Subcutaneous preadipocyte (primary cell): ENCODE measurements around a stretch of chr16.

- CAGE, long polyA plus RNA = no peak
Measured at GRCh38 chr16:70450238-70450557, 4.2 kb upstream of the FCSK start.

GRCh38 chr16:70526379-70527078 lies 2.9 kb downstream of the SF3B3 start:
- CAGE, long polyA plus RNA = no peak

DNA sequence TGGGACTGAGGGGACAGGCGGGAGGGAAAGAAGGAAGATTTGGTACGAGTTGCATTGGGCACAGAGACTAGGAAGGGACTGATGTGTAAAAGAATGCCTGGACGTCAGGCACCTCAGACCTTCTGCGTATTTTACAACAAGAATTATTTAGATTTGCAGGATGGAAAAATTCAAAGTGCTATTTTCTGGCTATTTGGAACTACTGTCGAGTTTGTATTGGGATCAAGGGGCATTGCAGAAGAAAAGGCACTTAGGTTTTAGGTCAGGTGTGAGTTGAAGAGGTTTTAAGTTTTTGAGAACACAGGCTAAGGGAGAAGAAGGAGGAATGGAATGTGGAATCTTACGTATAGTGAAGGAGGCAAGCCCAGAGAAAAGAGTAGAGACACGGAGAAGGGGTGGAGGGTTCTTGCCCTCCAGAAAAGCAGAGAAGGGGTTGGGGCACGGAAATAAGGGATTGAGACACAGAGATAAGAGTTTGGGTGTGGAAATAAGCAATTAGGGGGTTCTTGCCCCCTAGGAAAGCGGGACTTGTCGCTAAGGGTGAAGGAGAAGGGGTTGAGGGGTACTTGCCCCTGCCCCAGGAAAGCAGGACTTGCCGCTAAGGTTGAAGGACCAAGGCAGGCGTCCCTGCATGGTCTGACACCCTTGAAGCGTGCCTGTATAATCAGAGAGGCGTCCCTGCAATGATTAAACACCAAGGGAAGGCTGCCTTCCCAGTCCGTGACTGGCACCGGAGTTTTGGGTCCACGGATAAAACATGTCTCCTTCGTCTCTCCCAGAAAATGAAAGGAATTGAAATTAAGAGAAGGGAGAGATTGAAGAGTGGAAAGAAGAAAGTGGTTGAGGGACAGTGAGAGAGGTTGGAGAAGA lies 25.5 kb upstream of the IL34 start:
- CAGE, long polyA plus RNA = no peak

DNA sequence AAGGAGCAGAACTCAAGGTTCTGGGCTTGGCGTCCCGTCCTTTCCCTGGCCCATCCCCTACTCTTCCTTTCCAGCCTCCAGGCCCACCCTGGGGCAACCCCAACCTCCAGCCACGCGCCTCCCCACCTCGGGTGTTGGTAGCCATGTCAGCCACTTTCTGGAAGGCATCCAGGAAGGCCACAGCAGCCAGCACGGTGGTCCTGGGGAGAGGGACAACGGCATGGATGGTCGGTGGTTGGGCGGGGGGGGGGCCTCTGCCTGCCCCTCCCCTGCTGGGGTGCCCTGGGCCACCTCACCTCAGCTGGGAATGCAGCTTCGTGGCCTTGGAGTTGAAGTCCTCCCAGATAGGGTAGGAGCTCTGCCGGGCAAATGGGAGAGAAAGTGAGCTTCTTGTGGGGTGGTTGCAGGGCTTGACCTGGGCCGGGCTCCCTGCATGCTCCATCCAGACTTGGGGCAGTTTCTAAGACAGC lies 5.2 kb downstream of the MTSS2 start:
- CAGE, long polyA plus RNA = no peak

- CAGE, long polyA plus RNA = no peak
Measured at GRCh38 chr16:70701319-70701688, 15.5 kb upstream of the MTSS2 start.

GRCh38 chr16:70714579-70715053 lies 28.8 kb upstream of the MTSS2 start:
- CAGE, long polyA plus RNA = no peak

DNA sequence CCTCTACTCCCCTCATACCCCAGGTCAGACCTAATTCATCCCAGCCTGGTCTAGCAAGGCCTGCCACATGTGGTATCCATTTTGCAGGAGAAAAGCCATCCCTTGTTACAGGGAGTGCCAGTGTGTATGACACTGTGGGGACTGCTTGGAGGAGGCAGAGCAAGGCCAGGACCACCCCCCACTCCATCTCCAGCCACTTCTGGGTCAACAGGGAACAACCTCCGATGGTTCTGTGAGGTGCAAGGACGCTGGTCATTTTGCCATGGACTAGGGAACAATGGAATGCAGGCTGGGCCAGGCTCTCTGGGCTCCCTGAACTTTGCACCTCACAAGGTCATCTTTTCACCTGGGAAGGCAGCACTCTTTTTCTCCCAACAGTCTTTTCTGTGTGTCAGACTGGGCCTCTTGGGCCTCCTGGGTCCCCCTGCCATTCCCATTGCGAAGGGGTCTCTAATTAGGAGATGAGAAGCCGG lies 38.3 kb upstream of the MTSS2 start:
- CAGE, long polyA plus RNA = no peak

DNA sequence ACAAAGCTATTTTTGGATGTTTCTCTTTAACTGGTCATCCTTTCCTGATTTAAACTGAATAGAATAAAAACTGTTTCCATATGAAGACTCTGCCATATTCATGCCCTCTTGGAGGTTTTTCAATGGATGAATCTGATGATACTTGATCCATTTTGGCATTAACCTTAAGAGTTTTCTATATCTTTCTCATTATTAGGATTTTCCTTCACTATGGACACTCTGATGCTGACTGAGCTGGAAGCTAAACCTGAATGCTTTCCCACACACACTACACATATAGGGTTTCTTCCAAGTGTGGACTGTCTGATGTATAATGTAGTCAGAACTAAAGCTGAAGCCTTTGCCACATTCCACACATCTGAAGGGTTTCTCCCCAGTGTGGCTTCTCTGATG lies 6.0 kb upstream of the TLE7 start:
- CAGE, long polyA plus RNA = no peak

DNA sequence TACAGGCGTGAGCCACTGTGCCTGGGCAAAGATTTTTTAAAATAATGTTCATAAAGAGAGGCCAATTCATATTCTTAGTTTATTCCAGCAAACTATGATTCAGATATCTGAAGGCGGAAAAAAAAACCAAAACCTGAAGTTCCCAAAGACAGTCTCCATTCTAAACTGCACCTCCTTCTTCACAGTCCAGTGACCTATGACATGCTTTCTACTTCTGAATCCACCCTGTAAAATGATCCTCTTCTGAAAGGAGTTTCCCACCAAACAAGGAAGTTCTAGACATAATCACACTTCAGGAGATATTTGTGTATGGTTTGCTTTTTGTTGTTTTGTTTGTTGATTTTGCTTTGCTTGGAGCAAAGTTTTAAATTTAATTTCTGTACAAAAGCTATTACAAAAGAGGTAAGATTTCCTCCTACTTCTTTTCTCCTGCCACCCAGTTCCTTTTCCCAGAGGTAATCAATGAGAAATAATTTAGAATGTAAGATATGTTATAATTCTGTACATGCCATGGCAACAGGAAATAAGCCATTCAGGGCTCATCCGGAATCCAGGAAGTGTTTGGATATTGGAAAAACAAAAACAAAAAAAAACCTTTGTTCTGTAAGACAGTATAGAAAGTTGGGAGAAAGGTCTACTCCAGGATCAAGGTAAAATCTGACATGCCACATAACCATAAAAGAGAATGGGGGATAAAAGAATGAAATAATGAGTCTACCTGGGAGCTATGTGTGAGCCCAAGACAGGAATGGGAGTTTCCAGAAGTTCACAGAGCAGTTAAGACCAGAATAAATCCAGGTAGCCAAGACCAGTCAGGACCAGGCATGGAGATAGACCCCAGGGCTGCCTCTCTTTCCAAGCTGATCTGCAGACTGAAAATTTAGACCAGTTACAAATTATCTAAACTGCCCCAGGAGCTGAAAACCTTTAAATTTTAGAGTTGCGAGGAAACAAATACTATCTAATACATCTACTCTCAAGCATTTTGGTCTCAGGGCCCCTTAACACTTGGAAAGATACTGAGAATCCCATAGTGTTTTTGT lies 12.6 kb upstream of the CHST4 start:
- CAGE, long polyA plus RNA = no peak

DNA sequence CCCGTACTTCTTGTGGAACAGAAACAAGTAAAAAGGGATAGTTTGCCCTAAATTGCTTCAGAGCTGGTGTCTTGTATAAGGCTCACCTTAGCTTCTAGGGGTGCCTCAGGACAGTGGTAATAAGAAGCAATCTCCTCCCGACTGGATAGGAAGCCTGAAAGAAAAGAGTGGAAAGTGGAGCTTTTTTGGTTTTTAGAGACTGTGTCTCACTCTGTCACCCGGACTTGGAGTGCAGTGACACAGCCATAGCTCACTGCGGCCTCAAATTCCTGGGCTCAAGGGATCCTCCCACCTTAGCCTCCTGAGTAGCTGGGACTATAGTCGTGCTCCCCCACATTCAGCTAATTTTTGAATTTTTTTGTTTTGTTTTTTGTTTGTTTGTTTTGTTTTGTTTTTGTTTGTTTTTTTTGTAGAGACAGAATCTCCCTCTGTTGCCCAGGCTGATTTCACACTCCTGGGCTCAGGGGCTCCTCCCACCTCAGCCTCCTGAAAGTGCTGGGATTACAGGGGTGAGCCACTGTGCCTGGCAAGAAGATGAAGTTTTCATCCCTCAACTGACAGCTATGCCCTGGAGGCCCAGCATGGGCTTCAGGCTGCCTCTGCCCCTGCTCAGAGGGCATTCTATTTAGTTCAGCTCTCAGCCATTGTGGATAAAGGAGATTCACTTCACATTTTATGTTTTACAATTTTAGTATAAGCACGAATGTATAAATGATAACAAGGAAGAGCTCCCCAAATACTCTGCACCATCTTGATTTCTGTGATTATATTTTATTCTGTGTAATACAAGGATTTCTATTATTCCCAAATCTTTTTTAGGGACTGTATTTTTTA lies 3.2 kb downstream of the TAT start:
- CAGE, long polyA plus RNA = no peak

DNA sequence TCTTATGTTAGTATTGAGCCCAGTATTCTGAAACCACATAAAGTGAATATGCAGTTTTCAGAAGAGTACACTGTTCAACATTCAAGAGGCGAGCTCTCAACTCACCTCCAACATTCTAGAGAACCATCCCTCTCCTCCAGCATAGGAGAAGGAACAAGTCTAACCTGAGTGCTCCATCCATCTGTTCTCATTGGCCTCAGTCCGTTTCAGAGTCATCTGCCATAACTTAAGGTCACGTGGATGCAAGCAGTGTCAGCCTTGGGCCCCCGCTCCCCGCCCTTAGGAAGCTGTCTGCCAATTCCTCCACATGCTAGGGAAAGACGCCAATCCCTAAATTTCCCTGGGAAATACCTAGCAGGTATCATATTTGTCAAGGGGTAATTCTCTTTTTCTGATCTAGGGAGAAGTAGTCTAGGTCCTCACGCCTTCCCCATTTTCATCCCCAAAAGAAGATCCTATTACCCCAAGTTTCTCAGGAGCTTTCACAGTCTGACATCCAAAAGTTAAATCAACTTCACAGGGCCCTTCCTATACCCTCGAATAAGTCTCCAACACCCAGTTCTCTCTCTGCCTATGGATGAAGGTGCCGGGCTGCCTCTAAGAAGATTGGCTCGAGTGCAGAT lies 21.5 kb downstream of the MARVELD3 start:
- CAGE, long polyA plus RNA = no peak

- CAGE, long polyA plus RNA = no peak
Measured at GRCh38 chr16:71729232-71730018, 4.9 kb upstream of the PHLPP2 start.

DNA sequence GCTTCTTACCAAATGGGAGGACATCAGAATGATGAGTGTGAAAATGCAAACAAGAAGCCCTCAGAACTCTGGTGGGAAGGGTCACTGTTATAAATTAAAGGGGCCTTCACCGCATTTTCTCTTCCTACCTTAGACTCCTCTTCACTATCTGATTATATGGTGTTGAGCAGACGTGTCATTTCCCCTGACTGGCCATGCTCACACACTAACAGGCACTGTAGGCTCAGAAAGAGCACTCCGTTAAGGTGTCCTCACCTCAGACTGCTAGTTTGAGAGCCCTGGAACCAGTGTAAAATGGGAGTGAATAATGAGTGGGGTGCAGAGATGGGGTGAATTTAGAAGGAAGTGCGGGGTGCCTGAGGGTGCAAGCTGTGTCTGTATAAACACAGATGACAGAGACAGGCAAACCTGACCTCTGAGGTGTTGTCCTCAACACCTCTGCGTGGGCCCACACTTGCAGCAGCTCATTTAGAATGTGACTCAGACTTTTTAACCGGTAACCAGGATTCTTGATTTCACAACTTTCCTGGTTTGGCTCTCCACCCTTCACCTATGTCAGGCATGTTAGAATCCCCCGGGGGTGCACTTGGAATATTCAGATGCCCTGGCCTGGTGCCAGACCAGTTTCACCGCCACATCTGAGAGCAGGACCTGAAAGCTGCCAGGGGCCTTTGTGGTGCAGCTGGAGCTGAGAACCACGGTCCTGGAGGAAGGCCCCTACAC lies 4.6 kb downstream of the DHODH start:
- CAGE, long polyA plus RNA = no peak

- CAGE, long polyA plus RNA = no peak
Measured at GRCh38 chr16:72042831-72043443, 11.4 kb upstream of the HP start.

DNA sequence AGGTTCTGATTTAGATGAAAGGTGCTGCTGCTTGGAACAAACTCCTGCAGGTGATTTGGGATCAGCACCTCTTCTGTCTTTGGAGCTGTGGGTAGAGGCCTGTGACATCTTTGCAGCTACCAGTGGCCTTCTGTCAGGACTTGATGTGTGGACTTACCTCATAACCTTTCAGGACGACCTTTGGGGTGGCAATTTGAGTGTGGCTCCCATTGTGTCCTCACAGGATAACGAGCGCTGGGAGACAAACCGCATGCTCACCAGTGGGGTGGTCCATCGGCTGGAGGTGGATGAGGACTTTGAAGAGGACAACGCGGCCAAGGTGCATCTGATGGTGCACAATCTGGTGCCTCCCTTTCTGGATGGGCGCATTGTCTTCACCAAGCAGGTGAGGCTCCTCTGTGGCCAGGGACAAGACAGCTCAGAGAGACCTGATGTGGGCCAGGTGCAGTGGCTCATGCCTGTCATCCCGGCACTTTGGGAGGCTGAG lies 6.6 kb downstream of the DHX38 start:
- CAGE, long polyA plus RNA = no peak

DNA sequence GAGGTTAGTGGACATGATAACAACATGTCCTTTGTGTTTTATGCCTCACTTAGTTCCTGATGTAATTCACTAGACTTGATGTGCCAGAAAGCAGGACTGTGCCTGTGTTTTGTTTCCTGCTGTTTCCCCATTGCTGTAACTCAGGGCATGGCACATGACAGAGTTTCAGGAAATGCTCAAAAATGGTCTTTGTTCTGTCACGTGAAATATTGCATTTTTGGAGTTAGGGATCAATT lies 32.7 kb downstream of the DHX38 start:
- CAGE, long polyA plus RNA = no peak

- CAGE, long polyA plus RNA = no peak
Measured at GRCh38 chr16:72224067-72224412, 52.1 kb upstream of the PMFBP1 start.

- CAGE, long polyA plus RNA = no peak
Measured at GRCh38 chr16:72858551-72859547, 189.1 kb downstream of the ZFHX3 start.

- CAGE, long polyA plus RNA = no peak
Measured at GRCh38 chr16:72894302-72895021, 153.5 kb downstream of the ZFHX3 start.

DNA sequence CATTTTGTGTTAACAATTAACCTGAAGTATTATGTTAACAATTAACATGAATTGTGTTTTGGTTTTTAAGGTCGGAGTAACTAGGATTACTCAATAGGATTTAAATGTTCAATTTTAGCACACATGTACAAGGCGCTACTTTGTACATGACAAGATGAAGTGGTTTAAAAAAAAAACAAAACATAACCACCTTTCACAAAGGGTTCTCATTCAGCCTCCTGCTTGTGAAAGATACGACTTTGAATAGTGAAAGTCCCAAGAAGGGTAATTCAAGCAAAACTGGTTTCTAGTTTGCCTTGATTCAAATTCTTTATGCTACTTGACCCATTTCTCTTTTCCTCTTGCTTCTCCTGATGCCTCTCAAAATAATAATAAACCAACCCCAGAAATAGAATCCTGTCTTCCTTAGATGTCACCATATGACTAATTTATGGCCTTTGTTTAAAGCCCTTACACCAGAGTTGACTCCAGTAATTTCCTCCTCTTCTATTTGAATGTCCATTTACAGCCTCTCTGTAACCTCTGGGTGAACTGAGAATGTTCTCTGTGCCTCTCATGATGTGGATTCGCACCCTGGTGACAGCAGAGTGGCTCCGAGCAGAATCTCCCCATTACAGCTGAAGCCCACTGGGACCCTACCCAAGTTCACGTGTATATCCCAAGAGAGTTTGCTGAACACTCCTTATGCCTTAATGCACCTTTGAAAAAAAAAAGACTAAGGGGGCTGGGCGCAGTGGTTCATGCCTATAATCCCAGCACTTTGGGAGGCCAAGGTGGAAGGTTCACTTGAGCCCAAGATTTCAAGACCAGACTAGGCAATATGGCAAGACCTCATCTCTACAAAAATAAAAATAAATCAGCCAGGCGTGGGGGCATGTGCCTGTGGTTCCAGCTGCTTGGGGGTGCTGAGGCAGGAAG lies 31.4 kb downstream of the ZFHX3 start:
- CAGE, long polyA plus RNA = no peak